Epithelial cell of esophagus (primary cell): ENCODE measurements around the gene FAT2.

DNA sequence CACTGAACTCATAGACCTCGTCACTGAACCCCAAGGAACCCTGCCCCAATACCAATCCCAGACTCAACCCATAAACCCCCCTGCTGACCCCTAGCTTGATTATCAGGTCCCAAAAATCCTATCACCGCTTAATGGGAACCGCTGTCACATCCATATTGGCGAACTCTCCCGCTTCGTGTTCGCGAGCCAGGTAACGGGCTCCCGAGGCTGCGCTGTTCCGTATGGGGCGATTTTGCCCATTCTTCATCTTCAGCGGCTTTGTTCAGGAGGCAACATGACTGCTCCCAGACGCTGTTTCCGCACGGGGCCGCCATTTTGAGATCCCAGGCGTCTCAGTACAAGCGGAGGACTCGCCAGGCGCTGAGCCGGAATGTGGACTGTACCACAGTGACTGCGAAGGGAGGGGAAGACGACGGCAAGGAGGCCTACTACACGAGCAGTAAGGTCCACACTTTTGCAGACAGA lies 41.5 kb upstream of the ZNF300 start:
- RRBS, result no CpG with 5 or more reads among the region's 27 CpGs

DNA sequence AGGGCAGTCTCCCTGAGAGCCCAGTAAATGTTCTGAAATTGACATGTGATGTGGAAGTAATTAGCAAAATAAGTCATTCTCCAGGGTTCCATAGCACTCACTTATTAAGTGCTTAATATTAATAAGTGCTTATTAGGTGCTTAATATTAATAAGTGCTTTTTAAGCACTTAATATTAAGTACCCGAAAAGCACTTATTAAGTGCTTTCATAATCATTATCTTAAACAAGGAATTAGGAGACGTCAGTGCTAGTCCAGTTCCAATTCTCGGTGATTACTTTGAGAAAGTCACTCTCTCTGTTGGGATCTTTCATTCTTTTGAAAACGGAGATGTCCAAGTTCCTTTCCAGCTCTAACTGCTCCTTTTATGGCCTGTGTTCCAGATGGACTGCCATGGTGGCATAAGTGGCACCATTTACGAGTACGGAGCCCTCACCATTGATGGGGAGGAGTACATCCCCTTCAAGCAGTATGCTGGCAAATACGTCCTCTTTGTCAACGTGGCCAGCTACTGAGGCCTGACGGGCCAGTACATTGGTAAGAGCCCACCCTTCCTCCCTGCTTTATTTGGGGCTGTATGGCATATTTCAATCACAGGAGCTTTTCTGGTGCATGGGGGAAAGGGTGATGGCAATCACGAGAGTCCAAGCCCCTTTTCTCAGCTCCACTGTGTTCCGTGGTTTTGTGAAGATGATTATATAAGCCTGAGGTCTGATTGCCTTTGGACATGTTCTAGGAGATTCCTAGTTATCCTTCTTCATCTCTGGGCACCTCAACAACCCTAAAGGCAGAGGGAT lies 4.8 kb downstream of the GPX3 start:
- RRBS, result no CpG with 5 or more reads among the region's 11 CpGs

DNA sequence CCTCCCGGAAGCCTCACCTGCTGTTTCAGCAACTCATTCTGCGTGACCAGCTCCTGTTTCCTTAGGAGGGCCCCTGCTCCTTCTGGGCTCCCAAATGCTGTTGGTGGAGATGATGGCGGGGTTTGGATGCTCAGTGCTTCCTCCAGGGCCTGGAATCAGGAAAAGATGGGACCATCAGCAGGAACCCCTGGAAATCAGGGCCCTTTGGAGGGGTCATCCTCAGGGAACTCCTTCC lies 16.3 kb downstream of the GPX3 start:
- RRBS, result no CpG with 5 or more reads among the region's 3 CpGs

DNA sequence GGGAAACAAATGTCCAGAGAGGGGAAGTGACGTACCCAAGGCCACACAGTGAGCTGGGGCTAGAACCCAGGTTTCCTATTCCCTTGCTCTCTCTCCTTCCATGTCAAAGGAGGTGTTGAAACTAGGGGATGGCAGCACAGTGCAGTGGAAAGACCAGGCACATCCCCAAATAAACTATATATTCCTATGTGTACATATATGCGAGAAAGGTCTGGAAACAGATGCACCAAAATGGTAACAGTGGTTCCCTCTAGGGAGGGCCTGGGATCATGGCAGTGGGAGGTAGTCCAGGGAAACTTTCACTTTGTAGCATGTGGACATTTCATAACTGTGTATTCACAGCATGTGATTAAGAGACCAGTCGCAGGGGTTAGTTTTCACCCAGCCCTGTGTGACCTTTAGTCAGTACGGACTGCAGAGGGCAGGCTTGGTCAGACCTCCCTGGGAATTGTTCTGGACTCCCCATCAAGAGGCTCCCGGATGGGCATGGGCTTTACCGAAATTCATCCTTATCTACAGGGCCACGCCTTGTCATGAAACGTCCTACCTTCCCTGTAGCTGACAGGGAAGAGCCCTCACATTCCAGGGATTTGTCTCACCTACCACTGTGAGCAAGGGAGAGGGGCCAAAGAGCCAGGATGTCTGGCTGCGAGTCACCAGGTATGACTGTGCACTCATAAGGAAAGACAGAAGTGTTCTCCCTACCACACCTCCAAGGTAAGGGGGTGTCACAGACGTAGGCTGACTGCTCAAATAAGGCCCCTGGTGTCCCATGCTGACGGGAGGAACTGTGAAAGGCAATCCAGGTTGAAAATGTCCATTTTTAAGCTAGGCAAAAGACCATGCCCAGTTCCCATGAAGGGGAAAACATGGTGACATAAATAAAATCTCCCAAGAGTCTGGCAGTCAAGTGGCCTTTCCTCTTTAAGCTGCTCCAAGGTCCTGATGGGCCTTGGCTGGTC lies 19.9 kb downstream of the GPX3 start:
- RRBS, result no CpG with 5 or more reads among the region's 11 CpGs

DNA sequence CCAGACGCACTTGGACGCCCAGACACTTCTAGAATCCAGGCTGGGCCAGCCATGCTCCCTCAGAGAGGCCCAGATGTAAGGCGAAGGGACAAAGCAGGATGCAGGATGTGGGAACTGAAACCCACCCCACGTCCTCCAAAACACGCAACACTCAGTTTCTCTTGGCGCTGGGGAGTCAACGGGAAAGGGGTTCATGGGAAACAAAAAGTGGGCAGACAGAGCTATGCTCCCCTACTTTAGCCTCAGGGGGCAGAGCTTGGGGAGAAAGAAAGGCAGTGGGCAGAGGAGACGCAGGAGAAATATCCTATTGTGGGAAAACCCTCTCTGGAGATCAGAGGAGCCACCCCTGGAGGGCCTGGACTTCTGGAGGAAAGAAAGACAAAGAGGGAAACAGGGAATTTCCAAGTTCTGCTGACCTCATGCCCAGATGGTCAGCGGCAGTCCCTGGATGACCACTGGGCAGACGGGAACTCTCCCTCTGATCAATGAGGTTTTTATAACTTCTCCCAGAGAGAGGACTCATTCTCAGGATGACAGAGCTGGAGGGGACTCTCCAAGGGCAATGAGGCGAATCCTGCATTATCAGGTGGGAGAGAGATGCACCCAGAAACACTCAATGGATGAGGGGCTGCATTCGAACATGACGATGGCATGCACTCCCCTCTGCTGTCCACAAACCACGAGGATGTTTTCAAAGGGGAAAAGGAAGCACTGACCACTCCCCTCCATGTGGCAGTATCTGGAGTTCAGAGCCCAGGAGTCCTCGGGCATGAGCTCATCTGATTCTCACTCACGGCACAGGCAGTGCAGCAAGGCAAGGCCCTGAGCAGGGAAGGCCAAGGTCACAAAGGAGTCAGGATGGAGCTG lies 12.8 kb downstream of the TNIP1 start:
- RRBS, result no CpG with 5 or more reads among the region's 16 CpGs

- RRBS, result no CpG with 5 or more reads among the region's 15 CpGs
These were observed 6.3 kb upstream of the TNIP1 start for GRCh38 chr5:151086995-151087716.

DNA sequence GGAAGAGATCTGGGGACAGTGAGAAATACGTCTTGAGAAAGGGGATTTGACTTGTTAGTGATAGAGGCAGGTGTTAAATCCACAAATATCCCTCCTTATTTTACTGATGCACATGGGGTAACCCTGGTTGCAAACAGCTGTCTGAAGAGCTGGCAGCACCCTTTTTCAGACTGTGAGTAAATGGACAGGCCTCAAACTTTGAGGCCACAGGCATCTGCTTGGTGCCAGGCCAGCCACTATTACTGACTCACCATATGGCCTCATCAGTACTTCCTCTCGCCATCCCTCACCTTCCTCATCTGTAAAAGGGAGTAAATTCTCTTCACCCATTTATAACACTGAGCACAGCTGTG lies 11.9 kb upstream of the TNIP1 start:
- RRBS, result no CpG with 5 or more reads among the region's 2 CpGs

DNA sequence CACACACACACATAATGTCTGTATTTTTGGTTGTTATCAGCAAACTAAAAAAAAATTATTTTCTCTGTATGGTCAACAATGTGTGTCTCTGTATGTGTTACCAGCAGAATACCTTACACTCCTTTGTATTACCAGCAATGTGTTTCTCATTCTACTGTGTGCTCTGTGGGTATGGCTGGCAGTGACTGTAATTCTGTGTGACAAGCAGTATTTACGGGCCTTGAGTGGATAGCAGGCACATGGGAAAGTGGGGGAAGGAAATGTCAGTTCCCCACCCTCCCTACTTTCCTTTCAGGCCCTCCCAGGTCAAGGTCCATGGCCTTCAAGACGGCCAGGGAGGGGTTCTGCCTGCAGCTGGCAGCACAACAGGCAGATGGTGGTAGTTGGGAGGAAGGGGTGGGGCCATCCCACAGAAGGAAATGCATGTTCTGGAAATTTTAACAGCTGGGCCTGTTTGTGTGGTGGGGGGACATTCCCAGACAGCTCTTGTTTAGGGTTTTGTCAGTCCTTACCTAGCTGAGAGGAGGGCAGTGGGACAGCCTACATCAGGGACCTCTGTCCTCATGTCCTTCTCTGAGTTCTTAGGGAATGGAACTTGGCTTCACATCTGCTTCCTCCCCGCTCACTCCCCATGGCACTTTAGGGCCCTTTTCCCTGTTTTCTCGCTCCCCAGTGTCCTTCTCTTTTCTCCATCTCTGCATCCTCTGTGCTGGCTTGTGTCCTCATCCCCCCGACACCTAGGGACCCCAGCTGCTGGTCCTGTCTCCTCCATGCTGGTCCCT lies 14.6 kb upstream of the TNIP1 start:
- RRBS, result no CpG with 5 or more reads among the region's 5 CpGs

DNA sequence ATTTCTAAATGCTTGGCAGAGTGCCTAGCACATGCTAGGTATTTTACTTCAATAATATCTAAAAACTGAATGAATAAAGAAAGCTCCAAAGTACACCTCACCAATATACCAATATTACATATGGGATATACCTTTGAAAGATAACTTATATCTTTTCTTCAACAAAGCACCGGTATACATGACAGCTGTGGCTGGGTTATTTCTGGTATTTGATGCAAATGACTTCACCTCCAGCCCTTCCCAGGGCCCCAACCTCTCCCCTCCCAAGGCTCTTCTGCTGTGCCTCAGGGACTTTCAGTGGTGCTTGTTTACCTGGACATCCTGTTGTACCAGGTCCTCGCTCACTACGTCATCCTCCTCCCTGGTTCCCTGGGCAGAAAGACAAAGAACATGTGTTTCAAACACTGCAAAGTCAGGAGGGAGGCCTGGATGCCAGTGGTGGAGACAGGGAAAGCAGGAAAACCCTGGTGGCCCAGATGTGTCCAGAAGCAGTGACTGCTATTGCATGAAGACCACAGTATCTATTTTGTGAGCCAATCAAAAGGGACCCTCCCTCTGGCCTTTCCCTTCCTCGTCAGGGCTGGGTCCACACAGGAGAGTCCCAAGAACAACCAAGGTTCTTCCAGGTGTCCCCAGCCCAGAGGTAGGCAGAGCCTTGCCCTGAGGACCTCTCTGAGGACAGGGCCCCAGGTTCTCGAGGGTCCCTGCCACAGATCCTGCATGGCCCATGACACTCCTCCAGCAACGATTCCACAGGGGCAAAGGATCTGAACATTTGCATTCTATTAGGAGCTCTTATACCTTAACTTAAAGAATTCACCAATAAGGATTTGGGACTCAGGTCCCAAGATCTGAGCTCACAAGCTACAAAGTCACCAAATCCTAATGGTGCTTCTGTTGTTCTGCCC lies 23.2 kb downstream of the ANXA6 start:
- RRBS, result no CpG with 5 or more reads among the region's 6 CpGs

- RRBS, result no CpG with 5 or more reads among the region's 17 CpGs
These were observed 628 bp downstream of the ANXA6 start for GRCh38 chr5:151156894-151157408.

DNA sequence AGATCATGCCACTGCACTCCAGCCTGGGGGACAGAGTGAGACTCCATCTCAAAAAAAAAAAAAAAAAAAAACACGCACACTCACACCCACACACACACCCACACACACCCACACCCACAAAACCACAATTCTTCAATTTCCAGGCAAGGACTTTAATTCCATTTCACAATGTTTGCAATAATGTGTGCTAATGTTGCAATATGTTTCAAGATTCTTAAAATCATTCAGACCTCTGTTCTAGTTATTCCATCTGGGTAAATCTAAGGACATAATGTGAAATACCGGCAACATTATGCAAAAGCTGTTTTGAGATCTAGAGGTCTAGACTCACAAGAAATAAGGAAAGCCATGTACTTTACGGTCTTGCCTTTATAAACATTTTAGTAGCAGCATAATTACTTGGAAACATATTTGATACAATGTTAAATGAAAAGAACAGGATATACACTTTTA lies 28.2 kb downstream of the CCDC69 start:
- RRBS, result no CpG with 5 or more reads among the region's 3 CpGs

DNA sequence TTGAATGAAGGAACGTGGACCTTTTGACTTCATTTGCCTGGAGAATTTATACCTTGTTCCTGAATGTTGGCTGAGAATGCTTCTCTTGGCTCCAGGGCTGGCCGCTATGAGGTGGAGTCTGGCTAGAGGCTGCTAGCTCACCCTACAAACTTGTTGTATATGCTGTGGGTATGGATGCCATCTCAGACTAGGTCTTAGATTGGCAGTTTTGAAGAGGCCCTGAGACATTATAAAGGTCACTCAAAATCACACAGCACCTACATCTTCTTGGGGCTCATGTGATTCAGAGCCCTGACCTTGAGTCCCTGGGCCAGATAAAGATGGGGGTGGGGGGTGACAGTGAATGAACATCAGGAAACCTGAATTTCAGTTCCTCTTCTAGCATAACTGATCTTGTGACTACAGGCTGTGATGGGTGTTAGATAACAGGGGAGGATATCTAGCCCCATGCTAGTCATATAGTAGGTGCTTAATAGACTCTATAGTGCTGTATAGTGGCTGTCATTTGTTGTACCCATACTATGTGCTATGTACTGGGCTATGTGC lies 2.8 kb downstream of the GM2A start:
- RRBS, result no CpG with 5 or more reads among the region's 2 CpGs

GRCh38 chr5:151496047-151496426 lies 48.6 kb downstream of the SLC36A1 start:
- RRBS, result no CpG with 5 or more reads among the region's 13 CpGs

DNA sequence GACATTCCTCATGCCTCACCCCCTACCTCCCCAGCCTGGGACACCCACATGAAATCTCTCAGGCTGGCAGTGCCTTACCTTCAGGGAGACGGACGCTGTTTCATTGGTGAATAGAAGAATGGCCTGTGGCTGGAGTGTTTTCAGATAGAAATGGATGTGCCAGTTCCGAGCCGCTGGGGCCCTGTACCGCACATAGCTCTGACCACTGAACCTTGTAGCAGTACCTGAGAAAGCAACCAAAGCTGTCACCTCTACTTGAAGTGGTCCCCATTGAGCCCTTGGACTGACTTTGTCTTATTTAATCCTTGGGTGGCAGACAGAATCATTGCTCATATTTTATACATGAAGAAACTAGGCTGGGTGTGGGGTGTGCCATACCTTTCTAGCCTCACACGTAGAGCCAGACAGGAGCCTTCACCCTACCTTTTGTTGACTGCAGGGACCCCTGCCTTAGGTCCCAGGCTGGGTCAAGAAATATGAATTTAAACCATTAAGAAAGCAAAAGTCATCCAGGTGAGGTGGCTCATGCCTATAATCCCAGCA lies 70.2 kb downstream of the SLC36A1 start:
- RRBS, result no CpG with 5 or more reads among the region's 6 CpGs

DNA sequence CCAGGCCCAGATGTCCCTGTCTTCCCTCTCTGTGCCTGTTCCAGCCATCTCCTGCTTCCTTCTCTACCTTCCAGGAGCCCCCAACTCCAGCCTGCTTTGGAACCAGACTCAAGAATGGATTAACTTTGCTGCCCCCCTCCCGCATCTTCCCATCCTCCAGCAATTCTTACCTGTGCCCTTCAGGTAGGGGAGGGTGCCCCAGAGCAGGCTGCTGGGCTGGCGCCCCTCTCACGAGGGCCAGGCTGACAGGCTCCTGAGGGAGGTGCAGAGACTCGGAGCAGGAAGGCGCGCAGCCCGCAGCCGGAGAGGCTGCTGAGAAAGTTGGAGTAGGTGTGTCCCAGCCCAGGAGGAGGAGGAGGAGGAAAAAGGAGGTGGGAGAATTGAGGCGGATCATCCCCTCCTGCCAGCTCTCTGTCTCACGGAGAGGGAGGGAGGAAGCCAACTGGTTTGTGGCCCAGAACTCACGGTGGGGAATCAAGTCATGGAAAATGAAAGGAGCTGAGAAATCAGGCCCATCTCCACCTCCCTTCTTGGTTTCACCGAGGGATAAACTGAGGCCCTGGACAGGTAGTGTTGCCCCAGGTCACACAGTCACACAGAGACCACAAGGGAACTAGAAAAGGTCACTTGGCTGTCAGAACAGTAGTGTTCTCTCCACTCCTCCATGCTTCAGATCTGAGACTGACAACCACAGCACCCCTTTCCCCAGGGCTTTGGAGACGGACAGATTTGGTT lies at the start of gene FAT2:
Gene FAT2, minus strand, starts transcription at position 337 of the 735 bp plus-strand sequence.
- RRBS, result no CpG with 5 or more reads among the region's 13 CpGs

DNA sequence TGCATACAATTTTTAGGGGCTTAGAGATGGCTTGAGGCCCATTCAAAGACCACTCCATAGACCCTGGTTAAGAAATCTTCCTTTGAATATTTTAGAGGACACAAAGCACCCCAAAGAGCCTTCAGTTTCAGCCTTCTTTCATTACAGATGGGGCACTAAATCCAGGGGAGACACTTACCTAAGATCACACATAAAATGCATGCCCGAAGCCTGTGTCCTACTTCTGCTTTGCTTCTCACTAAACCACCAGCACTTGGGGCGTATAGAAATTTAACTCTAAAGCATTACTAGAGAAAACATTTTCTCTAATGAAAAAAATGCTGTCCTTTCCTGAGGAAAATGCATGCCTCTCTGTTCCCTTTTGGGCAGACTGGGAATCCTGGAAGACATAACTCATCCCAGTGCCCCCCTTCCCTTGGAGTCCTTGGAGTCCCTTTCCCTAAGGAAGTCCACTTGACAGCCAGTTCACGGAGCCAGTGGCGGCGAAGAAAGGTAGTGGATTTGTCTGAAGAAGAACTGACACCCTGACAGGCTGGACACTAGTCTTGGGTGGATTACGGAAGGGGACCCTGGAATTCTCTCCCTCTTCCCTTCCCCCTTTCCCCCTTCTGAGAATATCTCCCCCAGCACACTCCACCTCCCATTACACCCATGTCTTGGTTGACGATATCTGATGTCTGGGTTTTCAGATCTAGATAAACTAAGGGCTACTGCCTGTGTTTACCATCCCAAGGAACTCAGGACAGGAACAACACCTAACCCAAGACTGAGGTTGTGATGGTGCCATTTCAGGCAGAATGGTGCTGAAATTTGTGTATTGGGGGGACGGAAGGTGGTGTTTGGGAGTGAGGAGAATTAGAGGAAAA lies 1.0 kb downstream of the SPARC start:
- RRBS, result no CpG with 5 or more reads among the region's 8 CpGs

GRCh38 chr5:153859556-153859801 lies 179.2 kb downstream of the FAM114A2 start:
- RRBS, result no CpG with 5 or more reads among the region's 1 CpG

DNA sequence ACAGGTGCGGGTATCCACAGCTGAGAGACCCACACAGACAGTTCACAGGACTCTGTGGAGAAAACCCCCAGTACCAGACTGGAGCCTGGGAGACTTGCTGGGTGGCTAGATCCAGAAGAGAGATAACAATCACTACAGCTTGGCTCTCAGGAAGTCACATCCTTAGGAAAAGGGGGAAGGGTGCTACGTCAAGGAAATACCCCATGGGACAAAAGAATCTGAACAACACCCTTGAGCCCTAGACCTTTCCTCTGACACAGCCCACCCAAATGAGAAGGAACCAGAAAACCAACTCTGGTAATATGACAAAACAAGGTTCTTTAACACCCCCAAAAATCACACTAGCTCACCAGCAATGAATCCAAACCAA lies 23.3 kb downstream of the FAM114A2 start:
- RRBS, result no CpG with 5 or more reads among the region's 2 CpGs

- RRBS, result no CpG with 5 or more reads among the region's 5 CpGs
These were observed 74.1 kb upstream of the SAP30L start for GRCh38 chr5:154371532-154372264.

DNA sequence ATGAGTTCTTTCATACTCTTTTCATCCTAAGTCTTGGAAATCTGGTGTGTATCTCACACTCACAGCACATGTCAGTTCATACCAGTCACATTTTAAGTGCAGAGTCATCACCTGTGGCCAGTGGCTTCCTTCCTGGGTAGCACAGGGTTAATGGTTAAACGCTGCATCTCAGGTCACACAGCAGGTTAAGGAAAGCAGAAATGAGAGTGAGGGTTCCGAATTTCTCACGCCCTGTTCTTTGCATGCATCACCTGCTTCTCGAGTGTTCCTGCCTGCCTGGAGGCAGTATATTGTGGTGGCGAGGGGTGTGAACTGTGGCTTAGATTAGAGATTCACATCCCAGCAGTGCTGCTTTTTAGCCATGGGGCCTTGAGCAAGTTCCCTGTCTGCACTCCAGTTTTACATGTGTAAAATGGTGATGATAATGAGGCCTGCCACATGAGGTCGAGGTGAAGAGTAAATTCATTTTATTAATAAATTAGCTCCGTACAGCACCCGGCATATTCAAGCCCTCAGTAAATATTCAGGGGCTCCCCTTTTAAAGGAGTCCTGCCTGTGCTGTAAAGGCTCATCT lies 61.3 kb upstream of the SAP30L start:
- RRBS, result no CpG with 5 or more reads among the region's 8 CpGs